Colonic mucosa (tissue), 1 donor: ENCODE results near the genes MPST, SSTR3, MFNG and CARD10.

DNA sequence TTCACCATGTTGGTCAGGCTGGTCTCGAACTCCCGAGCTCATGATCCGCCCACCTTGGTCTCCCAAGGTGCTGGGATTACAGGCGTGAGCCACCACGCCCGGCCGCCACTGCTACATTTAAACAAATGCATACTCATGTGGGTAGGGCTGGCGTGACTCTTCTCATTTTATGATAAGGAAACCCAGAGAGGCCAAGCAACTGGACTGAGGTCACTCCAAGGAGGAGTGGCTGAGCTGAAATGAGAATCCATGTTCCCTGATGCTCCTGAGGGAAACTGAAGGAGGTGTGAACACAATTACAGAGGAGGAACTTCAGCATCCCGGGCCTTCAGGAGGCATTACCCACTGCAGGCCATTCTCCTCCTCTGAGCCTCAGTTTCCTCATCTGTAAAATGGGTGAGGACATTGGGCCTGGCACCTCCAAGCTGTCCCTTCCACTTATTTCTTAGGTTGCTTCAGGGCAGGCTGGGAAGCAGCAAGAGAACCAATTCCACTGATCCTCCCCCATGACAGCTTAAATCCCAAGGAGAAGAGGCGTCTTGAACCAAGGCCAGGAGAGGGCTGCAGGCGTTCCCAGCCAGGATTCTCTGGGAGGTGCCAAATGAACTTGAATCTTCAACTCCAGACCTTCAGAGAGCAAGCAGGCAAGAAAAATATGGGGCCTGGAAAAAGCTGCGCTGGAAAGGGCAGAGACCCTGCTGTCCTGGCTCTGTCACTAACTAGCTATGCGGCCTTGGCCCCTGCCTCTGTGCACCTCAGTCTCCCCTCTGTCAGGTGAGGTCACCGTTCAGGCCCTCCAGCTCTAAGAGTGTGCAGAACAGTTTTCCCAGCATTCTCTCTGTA lies 2.9 kb downstream of the TST start:
- PRO-cap, result bidirectional peak, plus-strand start at position 295 of the sequence, minus-strand start at position 126 of the sequence

GRCh38 chr22:37019650-37020542 lies at the start of gene MPST:
TSS of gene MPST (plus strand) at chr22:37019742.
- PRO-cap, result bidirectional peak, plus-strand start at chr22:37019778, minus-strand start at chr22:37019447; bidirectional peak, plus-strand start at chr22:37020317, minus-strand start at chr22:37020354

DNA sequence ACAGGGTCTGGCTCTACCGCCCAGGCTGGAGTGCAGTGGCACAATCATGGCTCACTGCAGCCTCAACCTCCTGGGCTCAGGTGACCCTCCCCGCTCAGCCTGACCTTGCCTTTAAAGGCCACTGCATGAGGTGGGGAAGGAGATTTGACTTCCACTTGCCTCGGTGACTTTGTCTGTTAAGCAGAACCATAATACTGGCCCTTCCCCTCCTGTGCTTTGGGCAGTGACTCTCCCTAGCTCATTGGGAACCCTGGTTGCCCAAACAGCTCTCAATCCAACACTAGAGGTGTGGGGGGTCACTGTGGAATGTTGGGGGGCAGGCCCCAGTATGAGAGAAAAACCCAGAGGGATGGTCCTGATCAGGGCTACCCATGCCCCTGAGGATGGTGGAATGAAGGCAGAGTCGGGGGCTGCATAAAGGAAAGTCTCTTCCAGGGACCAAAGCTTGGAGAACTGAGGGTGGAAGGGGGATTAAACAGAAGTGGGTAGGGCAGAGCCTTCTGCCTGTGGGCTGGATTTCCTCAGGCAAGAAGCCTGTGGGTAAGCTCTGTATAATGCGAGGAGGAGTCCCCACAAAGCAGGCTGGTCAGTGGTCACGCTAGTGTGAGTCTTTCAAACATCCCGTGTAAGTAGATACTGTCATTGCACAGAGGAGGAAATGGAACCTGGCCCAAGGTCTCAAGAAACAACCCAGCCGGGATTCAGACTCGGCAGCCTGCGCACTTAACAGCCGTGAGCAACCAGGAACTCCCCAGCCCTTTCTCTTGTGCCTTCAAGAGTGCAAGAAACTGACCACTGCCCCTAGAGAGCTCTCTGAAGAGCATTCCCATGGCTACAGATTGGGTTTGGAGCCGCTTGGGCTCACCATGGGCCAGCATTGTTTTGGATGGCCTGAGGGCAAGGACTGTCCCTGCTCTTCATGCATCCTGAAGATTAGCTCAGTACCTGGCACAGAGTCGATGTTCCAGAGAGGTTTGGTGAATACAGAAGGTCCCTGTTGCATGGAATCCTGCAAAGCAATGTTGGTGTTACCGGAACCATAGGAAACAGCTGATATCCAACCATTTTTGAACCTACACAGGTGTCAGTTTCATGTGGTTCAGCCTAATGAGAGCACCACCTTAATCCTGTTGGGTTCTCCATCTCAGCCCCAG lies 5.8 kb downstream of the MPST start:
- PRO-cap, result bidirectional peak, plus-strand start at position 700 of the sequence, minus-strand start at position 536 of the sequence

DNA sequence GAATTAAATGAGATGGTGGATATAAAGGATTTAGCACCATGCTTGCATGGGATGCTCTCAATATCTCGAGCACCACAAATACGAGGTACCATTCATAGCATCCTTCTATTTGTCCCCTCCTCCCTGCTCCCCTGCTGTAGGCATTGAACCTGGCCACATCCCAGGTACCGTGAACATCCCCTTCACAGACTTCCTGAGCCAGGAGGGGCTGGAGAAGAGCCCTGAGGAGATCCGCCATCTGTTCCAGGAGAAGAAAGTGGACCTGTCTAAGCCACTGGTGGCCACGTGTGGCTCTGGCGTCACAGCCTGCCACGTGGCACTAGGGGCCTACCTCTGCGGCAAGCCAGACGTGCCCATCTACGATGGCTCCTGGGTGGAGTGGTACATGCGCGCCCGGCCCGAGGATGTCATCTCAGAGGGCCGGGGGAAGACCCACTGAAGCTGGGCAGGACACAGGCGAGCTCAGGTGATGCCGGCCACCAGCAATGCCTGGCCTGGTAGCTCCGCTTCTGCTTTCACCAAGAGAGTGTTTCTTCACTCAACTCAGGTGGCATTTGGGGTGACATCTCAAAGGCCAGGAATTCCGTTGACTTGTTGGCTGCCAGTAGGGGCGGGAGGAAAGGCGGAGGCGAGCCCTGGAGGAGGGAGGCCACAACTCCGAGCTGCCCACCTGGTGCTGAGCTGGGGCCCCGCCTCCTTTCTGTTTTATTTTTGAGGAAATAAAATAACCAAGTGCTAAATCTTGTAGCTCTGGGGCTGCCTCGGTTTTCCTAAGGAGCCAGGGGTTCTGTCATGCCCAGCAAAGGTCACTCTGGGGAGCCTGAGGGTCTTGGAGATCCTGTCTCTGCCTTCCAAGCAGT lies 9.8 kb downstream of the MPST start:
- PRO-cap, result no peak

DNA sequence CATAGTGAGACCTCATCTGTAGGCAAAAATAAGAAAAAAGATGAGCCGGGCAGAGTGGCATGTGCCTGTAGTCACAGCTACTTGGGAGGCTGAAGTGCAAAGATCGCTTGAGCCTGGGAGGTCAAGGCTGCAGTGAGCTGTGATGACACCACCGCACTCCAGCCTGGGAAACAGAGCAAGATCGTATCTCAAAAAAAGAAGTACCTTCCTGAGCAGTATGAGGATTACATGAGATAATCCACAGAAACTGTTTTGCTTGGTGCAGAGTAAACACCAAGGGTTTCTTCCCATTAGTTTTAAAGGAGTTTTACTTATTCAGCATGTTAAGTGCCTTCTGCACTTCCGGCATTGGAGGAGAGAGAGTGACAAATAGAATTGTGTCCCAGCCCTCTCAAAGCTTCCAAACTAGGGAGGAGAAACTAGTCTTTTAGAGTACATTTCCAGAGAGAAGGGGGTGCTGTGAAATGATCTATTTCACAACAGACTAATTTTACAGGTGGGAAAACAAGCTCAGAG lies 12.4 kb downstream of the MPST start:
- PRO-cap, result no peak

DNA sequence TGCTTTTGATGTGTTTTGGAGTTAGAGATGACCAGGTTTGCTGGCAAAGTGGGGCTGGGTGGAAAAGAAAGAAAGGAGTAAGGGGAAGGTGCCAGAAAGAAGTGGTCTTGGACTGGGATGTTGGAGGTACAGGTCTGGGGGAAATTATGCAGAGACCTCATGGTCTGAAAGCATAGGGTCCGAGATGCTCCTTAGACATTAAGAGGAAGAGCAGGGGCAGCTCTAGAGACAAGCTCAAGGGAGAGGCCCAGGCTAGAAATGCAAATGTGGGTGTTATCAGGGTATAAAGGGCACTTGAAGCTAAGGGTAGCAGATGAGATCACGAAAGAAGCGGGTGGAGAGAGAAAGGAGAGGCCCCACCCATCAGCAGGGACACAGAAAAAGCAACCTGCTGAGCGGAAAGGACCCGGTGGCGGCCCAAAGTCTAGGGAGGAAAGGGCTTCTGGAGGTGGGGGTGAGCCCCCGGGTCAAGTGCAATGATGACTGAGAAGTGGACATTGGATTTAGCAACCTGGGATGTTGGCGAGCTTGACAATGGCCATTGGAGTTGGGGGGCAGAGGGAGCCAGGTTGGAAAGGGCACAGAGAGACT lies 8.9 kb downstream of the TMPRSS6 start:
- PRO-cap, result bidirectional peak, plus-strand start at position 400 of the sequence, minus-strand start at position 230 of the sequence

GRCh38 chr22:37110305-37110773 lies 826 bp upstream of the TMPRSS6 start:
- PRO-cap, result no peak

- PRO-cap, result no peak
Observed at GRCh38 chr22:37147846-37148876, 1.6 kb downstream of the IL2RB start.

- PRO-cap, result unidirectional peak, minus-strand start at chr22:37186345
Observed at GRCh38 chr22:37186096-37187061, 1.7 kb downstream of the C1QTNF6 start.

DNA sequence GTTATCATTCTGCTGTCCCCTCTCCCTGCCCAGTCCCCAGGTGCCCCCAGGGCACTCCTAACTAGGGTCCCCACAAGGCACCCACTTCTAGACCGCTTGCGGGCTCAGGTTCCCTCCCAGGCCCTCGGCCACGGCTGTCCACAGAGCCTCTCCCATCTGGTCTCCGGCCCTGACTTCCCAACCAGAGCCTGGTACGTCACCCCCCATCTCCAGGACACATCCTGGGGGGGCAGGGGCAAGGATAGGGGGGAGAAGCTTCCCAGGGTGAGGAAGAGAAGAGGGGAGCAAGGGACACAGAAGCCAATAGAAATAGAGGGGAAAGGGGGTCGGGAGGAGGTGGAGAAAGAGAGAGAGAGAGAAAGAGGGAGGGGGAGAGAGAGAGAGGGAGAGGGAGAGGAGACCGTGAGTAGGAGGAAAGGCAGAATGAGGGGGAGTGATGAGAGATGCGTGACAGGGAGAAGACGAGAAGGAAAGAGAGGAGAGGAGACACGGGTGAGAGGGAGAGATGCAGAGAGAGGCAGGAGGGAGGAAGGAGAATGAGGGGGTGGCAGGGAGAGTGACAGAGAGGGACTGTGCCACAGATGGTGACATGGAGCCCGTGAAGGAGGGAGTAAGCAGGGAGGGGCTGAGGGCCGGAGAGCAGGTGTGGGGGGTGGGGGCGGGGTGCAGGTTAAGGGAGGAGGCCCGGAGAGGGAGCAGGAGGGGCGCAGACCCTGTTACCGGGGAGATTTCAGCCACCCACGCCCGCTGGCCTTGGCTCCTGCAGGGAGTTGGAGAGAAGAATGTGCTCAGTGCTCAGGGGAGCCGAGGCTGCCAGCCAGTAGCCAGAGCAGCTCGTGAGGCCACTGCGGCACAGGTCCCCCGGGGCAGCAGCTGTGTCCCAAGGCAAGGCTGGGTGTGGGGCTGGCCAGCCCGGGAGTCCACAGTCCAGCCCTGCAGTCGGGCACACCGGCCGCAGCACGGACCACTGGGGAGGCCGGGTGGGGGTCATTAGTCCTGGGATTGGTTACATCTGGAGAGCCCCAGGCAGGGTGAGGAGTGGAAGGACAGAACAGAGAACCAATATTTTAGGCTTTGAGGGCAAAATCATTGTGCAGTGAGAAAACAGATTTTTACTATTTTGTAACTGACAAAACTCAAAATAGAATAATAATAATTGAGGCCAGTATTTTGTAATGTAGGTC lies at the start of gene SSTR3:
Gene SSTR3 (minus strand): TSS at position 612 of the 1,184 bp plus-strand sequence.
- PRO-cap, result no peak

DNA sequence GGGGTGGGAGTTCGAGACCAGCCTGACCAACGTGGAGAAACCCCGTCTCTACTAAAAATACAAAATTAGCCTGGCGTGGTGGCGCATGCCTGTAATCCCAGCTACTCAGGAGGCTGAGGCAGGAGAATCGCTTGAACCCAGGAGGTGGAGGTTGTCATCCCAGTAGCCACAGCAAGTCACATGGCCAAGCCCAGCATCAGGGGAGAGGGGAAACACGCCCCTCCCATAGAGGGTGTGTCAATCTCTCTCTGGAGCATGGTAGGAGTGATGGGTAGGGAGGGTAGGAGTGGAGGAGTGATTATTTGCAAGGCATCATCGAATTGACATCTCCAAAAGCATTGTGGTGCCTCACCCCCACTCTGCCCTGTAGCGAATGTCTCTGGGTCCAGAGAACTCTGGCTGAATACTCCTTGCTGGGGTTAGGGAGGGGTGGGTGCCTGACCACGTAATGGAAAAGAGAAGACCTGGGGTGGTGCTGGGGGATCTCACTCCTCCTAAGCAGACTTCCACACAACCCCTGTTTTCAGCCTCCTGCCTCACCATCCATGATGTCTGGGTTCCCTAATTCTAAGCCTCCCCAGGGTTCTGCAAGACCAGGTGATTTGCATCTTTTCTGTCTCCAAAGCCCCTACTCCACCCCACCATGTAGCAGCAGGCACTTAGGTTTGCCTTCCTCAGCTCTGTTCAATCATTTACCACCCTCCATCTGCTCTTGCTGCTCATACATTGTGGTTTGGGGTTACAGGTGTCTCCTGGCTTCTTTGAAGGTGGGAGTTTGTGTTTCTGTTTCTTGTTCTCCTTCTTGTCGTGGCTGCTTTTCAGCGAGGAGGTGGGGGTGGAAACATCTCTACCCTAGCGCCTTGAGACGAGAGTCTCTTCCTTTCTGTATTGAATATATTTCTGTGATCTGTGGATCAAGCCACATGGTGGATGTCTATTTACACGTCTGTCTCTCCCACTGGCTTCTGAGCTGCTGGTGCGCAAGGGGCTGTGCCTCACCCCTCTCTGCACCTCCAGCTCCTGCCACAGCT lies 6.4 kb upstream of the SSTR3 start:
- PRO-cap, result unidirectional peak, minus-strand start at position 178 of the sequence; bidirectional peak, plus-strand start at position 821 of the sequence, minus-strand start at position 554 of the sequence

GRCh38 chr22:37267026-37267893 lies 15.0 kb upstream of the CYTH4 start:
- PRO-cap, result no peak

- PRO-cap, result bidirectional peak, plus-strand start at chr22:37283642, minus-strand start at chr22:37283476
Observed at GRCh38 chr22:37283312-37283897, 1.1 kb downstream of the CYTH4 start.

GRCh38 chr22:37293502-37293910 lies 11.2 kb downstream of the CYTH4 start:
- PRO-cap, result no peak

DNA sequence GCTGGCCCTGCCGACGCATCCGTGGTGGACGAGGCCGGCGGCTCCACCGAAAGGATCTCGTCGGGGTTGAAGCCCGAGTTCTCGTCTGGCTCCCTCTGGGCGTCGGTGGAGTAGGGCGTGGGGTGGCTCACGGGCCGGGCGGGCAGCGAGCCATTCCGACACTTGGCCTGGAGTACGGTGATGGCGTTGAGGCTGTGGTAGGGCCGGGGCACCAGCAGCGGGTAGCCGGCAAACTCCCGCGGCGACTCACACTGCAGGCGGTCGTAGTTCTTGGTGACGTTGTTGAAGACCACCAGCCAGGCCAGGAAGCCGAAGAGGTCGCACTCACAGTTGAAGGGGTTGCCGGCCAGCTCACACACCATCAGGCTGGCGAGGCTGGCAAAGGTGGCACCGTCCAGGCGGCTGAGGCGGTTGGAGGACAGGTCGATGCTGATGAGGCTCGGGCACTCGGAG lies 52.6 kb downstream of the ELFN2 start:
- PRO-cap, result no peak

- PRO-cap, result no peak
Observed at GRCh38 chr22:37469333-37470280, 16.6 kb downstream of the MFNG start.

DNA sequence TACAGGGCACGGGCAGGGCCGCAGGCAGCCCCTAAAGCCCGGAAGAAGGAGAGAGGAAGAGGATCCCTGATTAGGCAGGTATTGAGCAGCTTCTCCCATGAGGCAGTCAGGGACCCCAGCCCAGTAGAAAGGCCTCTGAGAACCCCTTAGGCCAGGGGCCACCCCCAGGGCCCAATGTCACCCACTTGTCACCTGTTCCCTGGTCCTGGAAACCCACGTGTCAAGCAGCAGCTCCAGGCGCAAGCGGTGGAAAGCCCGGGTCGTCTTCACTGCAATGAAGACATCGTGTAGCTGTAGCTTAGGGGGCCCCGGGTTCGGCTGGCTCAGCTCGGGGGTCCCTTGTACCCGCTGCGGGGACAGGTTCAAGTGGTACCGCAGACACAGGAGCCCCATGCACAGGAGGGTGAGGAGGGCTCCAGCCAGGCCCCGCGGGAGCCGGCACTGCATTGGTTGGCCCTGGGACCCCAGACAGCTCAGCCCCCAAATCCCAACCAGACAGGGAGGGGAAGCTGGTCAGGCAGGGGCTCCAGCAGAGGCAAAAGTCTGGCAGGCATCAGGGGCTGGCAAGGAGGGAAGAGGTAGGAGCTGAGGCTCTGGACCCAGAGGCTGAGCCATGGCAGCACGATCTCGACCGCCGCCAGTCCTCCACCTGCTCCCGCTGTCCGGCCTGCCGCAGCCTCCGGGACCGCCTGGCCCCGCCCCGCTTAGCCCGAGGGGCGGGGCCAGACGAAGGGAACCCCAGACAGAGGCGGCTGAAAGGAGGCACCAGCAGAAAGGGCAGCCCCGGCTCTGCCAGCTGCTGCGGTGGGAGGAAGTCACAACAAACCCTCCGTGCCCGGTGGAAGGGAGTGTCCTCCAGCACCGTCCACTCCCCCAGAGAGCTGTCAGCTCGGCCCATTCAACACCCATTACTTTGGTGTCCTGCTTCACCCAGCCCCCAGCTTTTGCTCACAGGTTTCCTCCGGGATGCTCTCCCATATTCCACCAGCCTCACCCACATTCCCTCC lies at the start of gene MFNG:
Gene MFNG (minus strand): TSS at position 654 of the 1,007 bp plus-strand sequence.
- PRO-cap, result bidirectional peak, plus-strand start at position 761 of the sequence, minus-strand start at position 651 of the sequence

DNA sequence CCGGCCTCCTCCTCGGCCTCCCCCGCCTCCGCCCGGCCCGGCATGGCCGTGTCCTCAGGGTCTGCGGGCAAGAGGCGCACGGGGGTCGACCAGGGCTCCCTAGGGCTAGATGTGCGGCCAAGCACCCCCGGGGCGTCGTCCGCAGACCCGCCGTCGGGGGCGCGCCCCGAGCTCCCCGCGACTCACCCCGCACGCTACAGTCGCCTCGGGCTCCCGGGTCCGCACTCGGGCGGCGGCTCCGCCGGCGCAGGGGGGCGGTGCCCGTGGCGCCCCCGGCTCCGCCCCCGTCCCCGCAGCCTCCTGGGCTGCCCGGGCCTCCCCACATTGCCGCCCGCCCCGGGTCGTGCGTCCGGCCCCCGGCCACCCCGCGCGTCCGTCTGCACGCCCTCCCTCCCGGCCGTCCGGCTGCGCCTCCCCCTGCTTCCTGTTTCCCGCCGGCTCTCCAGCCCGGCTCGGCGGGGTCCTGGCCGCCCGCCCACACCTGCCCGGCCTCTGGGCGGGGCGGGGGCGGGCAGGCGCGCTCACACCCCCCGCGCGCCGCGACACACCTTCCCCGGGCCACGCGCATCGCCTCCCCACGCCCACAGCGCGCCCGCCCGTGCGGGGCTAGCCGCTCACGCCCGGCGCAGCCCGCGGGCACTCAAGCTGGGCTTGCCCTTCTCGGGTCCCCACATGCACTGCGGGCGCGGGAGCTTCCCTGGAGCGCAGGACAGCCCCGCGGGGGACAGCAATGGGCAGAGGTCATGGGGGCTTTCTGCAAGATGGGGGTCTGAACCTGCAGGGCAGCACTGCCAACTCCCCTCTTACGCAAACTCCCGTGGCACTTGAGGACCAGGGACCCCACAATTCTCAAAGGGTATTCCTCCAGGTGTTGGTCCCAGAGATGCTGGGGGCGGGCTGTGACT lies at the start of gene CARD10:
Gene CARD10 (minus strand): TSS at position 259 of the 905 bp plus-strand sequence.
- PRO-cap, result bidirectional peak, plus-strand start at position 550 of the sequence, minus-strand start at position 454 of the sequence

GRCh38 chr22:37544090-37544484 lies 16.2 kb upstream of the CDC42EP1 start:
- PRO-cap, result no peak

GRCh38 chr22:37546815-37547501 lies 13.3 kb upstream of the CDC42EP1 start:
- PRO-cap, result no peak